Endothelial cell (in vitro differentiated cells): ENCODE data around the genes PDE6A and SLC26A2.

GRCh38 chr5:149481810-149482206 is 69.4 kb downstream of the CSNK1A1 start:
- PRO-cap, result no peak

GRCh38 chr5:149489727-149490333 is 61.4 kb downstream of the CSNK1A1 start:
- PRO-cap, result no peak

GRCh38 chr5:149512923-149513750 is 38.1 kb downstream of the CSNK1A1 start:
- PRO-cap, result no peak

DNA sequence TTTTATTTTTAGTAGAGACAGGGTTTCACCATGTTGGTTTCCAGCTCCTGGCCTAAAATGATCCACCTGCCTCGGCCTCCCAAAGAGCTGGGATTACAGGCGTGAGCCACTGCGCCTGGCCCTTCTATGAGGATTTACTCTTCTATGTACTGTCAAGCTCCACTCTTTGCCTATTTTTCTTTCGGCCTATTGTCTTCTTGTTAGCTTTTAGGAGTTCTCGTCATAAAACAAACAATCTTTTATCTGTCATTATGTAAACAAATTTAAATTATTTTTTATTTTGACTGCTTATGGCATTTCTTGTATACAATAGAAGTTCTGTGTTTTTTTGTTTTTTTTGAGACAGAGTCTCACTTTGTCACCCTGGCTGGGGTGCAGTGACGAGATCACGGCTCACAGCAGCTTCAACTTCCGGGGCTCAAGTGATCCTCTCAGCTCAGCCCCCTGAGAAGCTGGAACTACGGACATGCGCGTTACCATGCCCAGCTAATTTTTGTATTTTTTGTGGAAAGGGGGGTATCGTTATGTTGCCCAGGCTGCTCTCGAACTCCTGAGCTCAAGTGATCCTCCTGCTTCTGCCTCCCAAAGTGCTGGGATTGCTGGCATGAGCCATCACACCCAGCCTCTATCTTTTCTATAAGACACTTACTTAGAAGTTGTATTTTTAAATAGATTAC is 29.3 kb downstream of the CSNK1A1 start:
- PRO-cap, result no peak

GRCh38 chr5:149550650-149551259 is 484 bp downstream of the CSNK1A1 start:
- PRO-cap, result bidirectional peak, plus-strand start at chr5:149550963, minus-strand start at chr5:149550747

DNA sequence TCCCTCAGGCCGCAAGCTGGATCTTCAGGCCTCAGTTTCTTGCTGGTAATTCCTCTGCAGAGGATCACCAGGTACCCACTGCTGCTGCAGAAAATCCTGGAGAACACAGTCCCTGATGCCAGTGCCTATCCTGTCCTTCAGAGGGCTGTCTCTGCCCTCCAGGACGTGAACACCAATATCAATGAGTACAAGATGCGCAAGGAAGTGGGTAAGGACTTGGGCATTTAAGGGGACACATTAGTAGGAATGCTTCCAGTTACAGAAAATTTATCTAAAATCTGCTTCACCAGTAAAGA is 35.2 kb downstream of the ARHGEF37 start:
- PRO-cap, result no peak

GRCh38 chr5:149640799-149641832 is 59.8 kb downstream of the ARHGEF37 start:
- PRO-cap, result no peak

- PRO-cap, result no peak
Observed at GRCh38 chr5:149680633-149681305, 49.3 kb upstream of the PPARGC1B start.

GRCh38 chr5:149731948-149732282 is 1.8 kb downstream of the PPARGC1B start:
- PRO-cap, result bidirectional peak, plus-strand start at chr5:149732161, minus-strand start at chr5:149732124

GRCh38 chr5:149732283-149733000 is 2.3 kb downstream of the PPARGC1B start:
- PRO-cap, result no peak

- PRO-cap, result no peak
Observed at GRCh38 chr5:149773374-149774145, 43.5 kb downstream of the PPARGC1B start.

GRCh38 chr5:149803508-149804379 is 73.6 kb downstream of the PPARGC1B start:
- PRO-cap, result no peak

- PRO-cap, result no peak
Observed at GRCh38 chr5:149824678-149825166, 94.6 kb downstream of the PPARGC1B start.

GRCh38 chr5:149833016-149833896 is 103.1 kb downstream of the PPARGC1B start:
- PRO-cap, result no peak

- PRO-cap, result bidirectional peak, plus-strand start at chr5:149840221, minus-strand start at chr5:149840042
Observed at GRCh38 chr5:149839747-149840354, 104.7 kb downstream of the PDE6A start.

DNA sequence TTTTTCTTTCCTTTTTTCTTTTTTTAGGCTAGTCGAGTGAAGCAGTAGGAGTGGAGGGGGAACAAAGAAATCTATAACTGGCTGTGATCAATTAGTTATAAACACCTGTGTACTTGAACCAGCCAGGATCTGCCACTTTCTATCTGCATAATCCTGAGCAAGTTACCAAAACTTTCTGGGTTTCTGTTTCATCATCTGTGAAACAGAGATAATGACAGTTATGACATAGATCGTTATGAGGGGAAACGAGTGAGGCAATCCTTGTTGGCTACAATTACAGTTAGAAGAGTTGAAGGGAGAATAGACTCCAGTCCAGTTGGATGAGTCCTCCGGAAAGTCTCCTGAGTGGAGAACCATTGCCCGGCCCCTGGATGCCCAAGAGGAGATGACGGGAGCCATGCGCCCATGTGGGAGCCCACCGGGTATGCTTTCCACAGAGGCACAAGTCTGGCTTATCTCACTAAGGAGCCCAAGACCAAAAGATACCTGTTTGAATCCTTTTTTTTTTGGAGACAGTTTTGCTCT is 4.5 kb downstream of the PDE6A start:
- PRO-cap, result no peak

- PRO-cap, result no peak
Observed at GRCh38 chr5:149944559-149944857, at the start of gene PDE6A. TSS of gene PDE6A (minus strand) at chr5:149944793.

DNA sequence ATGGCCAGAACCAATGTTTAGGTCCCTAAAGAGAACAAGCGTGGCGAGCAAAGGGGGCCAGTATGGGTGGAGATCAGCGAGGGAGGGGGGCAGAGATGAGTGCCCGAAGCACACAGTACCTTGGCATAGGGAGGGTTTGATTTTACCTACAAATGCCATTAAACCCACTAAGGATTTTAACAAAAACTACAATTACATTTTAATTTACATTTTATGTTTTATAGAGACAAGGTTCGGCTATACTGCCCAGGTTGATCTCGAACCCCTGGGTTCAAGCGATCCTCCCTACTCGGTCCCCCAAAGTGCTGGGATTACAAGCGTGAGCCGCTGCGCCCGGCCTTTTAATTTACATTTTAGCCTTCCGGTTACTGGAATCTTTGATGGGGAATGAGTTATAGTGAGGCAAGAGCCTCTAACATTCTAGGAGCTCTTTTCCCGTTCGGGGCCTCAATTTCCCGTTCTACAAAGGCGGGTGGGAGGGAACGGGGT is 581 bp upstream of the SLC26A2 start:
- PRO-cap, result bidirectional peak, plus-strand start at position 374 of the sequence, minus-strand start at position 315 of the sequence

- PRO-cap, result bidirectional peak, plus-strand start at chr5:149960914, minus-strand start at chr5:149960571; bidirectional peak, plus-strand start at chr5:149960982, minus-strand start at chr5:149960987; unidirectional peak, minus-strand start at chr5:149961198
Observed at GRCh38 chr5:149960422-149961500, at the start of gene SLC26A2. TSS of gene SLC26A2 (plus strand) at chr5:149960758.

DNA sequence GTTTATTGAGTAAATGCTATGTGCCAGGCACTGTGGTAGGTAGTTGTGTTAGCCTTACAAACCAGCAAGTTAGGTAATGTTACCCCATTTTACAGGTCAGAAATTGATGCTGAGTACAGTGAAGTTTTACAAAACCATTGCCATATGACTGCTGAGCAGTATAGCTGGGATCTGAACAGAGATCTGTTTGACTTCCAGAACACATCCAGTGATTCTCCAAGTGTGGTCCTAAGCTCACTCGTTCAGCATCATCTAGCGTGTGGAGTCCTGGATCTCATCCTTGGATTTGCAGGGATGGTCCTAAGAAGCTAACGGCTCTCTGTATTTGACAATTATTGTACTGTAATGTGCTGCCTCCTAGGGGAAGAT is 1.3 kb downstream of the SLC26A2 start:
- PRO-cap, result no peak